ENCODE data around the gene SLC19A3.

DNA sequence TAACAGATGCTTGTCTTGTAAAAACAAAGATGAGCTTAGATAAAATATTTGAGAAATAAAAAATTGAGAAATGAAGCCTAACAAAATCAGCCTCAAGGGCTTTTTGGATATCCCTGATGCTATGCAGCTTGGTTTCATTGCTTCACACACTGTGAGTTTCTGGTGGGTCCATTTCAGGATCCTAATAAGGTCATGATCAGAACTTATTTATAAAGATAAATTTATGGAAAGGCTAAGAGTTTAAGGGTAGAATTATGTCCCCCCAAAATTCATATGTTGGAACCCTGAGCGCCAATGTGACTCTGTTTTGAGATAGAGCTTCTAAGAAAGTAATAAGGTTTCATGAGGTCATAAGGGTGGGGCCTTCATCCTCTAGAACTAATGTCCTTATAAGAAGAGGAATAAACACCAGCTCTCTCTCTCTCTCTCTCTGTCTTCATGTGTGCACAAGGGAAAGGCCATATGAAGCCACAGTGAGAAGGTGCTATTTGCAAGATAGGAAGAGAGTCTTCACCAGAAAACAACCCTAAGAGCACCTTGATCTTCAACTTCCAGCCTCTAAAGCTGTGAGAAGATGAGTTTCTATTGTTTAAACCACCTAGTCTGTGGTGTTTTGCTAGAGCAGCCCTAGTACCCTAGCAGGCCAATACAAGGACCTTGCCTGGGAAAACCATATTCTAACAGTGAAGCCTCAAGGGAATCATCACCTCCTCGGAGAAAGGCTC is 55.9 kb downstream of the DOCK10 start:
- RRBS, result no CpG with 5 or more reads among the region's 2 CpGs

- RRBS, result no CpG with 5 or more reads among the region's 3 CpGs
These were observed 649.1 kb downstream of the NYAP2 start for GRCh38 chr2:226048674-226048873.

DNA sequence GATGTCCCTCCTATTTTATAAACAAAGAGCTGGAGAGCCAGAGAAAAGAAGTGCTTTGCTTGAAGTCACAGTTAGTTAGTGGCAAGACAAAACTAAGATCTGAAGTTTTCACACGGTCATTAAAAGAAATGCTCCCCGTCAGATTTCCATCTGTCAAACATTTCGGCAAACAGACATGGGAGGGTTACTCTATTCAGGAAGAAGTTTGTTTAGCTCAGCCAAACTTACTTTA is 74.1 kb downstream of the IRS1 start:
- RRBS, result no CpG with 5 or more reads among the region's 3 CpGs

DNA sequence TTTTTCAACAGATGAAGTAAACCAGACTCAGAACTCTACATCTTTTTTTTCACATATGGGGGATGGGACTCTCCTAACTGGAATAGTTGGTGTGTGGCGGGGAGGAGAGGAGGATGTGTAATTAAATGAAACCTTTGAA is 73.9 kb downstream of the IRS1 start:
- RRBS, result no CpG with 5 or more reads among the region's 1 CpG

DNA sequence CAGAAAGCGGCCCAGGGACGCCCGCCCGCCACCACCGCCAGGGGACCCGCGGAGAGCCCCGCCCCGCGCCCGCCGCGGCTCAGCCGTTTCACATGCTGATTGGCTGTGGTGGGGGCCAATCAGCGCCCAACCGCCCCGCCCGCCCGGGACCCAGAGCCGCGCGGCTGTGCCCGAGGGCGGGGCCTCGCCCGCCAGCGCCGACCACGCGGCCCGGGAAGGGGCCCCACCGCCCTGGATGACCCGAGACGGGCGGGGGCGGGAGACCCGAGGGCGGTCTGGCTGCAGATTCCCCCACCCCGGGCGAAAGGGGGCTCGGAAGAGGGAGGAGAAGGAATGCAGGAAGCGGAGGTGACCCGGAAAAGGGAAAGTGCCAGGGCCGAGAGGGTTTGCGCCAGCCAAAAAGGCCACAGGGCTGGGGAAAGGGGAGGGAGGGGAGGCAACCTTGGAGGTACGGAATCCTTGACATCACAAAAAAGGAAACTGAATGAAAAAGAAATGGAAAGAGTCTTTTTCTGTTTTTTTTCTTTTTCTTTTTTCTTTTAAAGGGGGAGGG is 7.9 kb downstream of the IRS1 start:
- RRBS, result under 1% methylated on average over 20 of the region's 46 CpGs

GRCh38 chr2:226797538-226798033 is 2.0 kb downstream of the IRS1 start:
- RRBS, result 2% methylated on average over 10 of the region's 36 CpGs

DNA sequence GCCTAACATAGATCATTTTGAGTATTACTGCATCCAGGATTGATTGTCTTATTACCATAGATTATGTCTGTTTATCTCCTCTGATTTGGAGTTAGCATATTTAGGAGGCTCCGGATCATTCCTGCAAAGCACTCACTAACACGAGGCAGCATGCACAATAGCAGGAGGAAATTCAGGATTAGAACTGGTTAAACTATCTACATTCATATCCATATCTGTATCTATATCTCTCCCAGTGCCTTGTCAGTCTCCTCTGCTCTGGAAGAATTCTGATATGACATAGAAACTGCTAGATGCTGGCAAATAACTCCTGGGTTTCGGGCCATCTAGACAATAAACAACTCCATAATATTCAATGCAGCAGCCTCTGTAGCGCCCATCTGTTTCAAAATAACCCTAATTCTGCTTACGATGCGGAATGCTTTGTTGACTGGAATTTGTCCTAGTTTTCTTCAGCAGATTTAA is 149.2 kb downstream of the RHBDD1 start:
- RRBS, result no CpG with 5 or more reads among the region's 6 CpGs

DNA sequence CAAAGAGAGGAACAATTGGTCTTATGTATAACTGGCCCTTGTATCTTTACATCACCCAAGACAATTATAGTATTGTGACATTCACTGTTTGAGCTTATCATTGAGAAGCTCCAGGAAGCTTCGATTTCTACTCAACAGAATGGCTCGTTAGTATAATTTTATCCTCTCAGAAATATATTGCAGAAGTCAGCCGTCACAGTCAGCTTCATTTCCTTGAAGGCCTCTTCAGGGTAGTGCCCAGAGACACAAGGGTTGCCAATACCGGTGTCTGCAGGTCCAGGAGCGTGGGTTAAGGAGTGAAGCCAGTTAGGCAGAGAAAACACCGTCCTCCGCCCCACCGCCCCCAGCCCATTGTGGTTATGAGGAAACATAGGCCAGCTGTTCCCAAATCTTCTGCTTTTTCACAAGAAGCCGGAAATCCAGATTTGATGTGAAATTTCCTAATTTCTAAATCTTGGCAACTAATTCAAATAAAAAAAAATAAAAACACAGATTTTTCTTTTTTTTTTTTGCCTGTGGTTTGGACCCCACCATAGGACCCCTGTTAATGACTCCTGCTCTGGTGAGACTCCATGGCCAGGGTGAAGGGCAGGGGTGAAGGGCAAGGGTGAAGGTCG is 28.4 kb upstream of the SCYGR1 start:
- RRBS, result no CpG with 5 or more reads among the region's 10 CpGs

GRCh38 chr2:227450929-227451203 is 21.1 kb upstream of the AGFG1 start:
- RRBS, result no CpG with 5 or more reads among the region's 1 CpG

DNA sequence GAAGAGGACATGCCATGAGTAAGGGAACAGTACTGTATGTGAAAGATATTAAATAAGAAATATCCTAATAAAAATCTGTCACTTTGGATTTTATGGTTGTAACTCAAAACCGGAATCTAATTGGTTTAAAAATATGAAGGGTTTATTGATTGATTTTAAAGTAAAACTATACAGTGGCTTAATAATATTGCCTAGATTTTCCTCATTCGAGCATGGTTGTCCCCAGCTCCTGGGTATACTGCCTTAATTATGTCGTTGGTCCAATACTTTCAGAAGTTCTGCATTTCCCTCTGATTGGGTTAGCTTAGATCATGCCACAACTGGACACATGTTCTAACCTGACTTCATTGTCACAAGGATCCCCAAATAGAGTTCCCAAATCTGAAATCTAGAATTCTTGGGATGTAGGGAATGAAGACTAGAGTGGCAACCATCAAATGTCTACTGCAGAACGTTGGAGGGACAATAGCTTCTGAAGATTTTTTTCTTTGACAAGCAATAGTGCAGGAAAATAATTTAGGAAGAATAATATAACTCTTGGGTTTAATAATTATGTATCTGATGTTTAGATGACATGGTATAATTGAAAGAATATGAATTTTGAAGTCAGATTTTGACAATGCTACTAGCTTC is 3.2 kb downstream of the AGFG1 start:
- RRBS, result no CpG with 5 or more reads among the region's 4 CpGs

DNA sequence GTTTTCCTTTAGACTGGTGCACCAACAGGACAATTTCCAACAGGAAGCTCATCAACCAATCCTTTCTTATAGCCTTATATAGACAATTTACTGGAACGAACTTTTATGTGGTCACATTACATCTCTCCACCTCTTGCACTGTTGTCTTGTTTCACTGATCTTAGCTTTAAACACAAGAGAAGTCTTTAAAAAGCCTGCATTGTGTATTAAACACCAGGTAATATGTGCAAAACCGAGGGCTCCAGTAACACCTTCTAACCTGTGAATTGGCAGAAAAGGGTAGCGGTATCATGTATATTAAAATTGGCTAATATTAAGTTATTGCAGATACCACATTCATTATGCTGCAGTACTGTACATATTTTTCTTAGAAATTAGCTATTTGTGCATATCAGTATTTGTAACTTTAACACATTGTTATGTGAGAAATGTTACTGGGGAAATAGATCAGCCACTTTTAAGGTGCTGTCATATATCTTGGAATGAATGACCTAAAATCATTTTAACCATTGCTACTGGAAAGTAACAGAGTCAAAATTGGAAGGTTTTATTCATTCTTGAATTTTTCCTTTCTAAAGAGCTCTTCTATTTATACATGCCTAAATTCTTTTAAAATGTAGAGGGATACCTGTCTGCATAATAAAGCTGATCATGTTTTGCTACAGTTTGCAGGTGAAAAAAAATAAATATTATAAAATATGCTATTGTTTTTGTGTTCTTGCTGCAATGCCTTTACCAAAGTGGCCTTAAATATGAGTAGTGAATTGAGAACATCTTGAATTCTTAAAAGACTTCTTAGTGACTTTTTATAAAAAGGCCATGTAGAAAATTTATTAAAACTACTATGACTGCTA is 44.0 kb upstream of the SCYGR2 start:
- RRBS, result no CpG with 5 or more reads among the region's 3 CpGs

DNA sequence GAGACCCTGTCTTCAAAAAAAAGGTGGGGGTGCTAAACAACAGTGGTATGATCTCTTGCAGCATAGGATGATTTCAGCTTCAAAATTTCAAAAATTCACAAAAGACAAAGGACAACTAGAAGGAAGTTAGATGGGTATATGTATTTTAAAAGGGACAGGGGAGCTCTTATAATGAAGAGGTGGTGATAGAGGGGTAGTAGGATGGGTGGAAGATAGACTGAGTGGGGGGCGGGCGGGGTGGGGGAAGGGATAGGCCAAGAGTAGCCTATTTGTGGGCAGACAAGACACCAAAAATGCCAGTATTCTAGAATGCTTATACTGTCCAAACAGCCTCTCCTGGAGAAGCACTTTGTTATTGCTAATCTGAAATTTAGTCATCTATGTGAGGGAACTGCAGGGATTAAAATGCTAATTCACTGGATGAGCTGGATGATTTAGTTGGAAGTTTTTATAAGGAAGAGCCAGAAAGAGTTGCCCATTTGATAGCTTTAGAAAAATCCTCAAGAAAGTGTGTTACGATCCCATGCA is 30.8 kb upstream of the SCYGR2 start:
- RRBS, result no CpG with 5 or more reads among the region's 3 CpGs

GRCh38 chr2:227716363-227716905 is 1.4 kb downstream of the SLC19A3 start:
- RRBS, result 76% methylated on average over 3 of the region's 5 CpGs

- RRBS, result 7% methylated on average over 6 of the region's 44 CpGs
These were observed at the start of gene SLC19A3 for GRCh38 chr2:227717538-227718683. Gene SLC19A3, minus strand, starts transcription at chr2:227718028.

- RRBS, result no CpG with 5 or more reads among the region's 6 CpGs
These were observed 30.2 kb upstream of the CCL20 start for GRCh38 chr2:227783388-227783875.

DNA sequence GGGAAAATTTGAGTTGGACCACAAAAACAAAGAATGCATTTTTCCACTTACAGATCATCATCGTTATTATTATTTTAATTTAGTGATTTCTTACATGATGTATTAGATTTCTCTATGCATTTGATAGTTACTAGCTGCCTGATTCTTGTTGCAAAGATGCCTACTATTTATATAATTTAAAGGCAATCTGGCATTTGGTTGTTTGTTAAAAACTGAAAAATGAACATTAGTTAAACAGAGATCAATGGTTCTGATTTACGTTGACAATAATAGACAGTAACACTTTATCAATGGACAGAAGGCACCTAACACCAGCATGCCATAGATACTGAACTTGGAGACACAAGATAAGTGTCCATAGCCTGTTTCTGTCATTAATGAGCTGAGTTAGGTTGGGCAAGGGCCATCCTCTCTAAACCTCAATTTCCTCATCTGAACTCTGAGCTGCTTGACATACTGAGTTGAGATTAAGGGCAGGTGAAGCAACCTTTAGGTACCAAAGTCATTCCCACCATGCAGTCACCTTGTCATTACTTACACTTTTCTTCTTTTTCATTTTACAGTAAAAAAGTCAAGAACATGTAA is 2.9 kb downstream of the CCL20 start:
- RRBS, result no CpG with 5 or more reads among the region's 2 CpGs

GRCh38 chr2:227848513-227849087 is 22.8 kb upstream of the DAW1 start:
- RRBS, result no CpG with 5 or more reads among the region's 6 CpGs

- RRBS, result no CpG with 5 or more reads among the region's 28 CpGs
These were observed 386.7 kb upstream of the SPHKAP start for GRCh38 chr2:228568045-228568653.

DNA sequence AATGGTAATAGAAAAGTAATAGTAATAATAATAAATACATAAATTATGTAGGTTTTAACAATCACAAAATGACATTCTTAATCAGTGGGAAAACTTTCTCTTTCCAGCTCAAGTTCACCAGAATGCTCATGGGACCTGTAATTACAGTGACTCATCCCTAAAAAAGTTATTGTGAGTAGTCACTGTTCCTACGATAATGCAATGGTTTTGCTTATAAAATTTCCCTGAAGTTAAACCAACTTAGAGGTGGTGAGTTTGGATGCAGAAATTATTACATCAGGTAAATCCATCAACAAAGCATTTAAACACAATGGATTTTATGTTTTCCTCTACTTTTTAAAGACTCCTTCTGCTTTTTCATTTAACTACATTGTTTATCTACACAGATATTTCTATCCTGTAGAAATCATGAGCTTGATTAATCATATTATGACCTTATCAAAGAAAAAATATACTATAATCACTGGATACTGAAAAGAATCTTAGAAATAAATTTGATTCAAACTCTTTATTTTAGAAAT is 502.2 kb downstream of the PID1 start:
- RRBS, result no CpG with 5 or more reads among the region's 1 CpG

Data from hTERT-HM (cell line).